B cell (primary cell): Measurements from ENCODE around the gene CACNG8.

- PRO-cap, result no peak
- CAGE, long polyA plus RNA, result no peak
These were observed 34.8 kb upstream of the ZNF766 start for GRCh38 chr19:52234431-52235233.

DNA sequence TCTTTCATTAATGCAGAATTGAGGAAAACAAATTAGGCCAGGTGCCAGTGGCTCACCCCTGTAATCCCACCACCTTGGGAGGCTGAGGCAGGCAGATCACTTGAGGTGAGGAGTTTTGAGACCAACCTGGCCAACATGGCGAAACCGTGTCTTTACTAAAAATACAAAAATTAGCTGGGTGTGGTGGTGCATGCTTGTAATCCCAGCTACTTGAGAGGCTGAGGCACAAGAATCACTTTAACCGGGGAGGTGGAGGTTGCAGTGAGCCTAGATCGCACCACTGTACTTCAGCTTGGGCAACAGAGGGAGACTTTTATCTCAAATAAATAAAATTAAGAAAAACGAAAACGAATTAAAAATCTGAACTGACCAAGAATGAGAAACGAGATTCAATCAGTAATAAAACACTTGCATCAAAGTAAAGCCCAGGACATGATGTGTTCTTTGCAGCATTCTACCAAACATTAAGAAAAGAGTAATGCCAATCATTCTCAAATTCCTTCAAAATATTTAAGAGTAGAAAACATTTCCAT is 33.9 kb upstream of the ZNF766 start:
- PRO-cap, result no peak
- CAGE, long polyA plus RNA, result no peak

GRCh38 chr19:52336466-52336892 is 436 bp downstream of the ZNF610 start:
- PRO-cap, result bidirectional peak, plus-strand start at chr19:52336663, minus-strand start at chr19:52336552
- CAGE, long polyA plus RNA, result no peak

DNA sequence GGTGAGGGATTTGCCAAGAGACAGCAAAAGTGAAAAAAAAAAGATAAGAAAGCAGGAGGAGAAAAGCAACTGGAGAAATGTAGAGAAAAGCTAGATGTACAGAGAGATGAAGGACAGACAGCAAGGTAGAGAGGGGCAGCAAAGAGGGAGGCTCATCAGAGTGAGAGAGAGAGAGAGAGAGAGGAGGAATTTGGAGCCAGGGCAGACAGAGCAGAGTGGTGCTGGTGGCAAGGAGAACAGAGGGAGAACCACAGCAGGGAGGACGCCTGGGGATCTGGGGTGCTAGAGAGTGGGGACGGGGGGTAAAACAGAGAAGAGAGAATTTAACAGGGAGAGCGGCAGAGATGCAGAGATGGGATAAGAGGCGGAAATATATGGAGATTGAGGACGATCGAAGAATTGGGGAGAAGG is 990 bp downstream of the ZNF701 start:
- PRO-cap, result unidirectional peak, plus-strand start at position 394 of the sequence
- CAGE, long polyA plus RNA, result no peak

- PRO-cap, result no peak
- CAGE, long polyA plus RNA, result no peak
These were observed 11.0 kb downstream of the ZNF611 start for GRCh38 chr19:52723535-52724547.

GRCh38 chr19:52725614-52726334 is 9.1 kb downstream of the ZNF611 start:
- PRO-cap, result no peak
- CAGE, long polyA plus RNA, result no peak

GRCh38 chr19:52938752-52939206 is 15.6 kb upstream of the ZNF888 start:
- PRO-cap, result no peak
- CAGE, long polyA plus RNA, result no peak

- PRO-cap, result no peak
- CAGE, long polyA plus RNA, result no peak
These were observed 2.0 kb downstream of the ZNF347 start for GRCh38 chr19:53156895-53157194.

DNA sequence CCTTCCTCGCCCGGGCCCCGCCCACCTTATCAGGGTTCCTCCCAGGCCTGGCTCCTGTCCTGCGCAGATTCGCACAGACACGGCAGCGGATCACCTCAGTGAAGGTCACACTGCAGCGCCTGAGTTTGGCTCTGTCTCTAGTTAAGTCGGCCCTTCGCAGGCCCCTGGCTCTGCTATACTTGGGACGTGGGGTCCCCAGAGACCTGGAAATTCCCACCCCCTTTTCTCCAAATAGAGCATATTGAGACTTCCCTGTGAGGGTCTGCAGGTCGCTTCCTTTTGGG is 7.2 kb upstream of the ZNF525 start:
- PRO-cap, result no peak
- CAGE, long polyA plus RNA, result no peak

DNA sequence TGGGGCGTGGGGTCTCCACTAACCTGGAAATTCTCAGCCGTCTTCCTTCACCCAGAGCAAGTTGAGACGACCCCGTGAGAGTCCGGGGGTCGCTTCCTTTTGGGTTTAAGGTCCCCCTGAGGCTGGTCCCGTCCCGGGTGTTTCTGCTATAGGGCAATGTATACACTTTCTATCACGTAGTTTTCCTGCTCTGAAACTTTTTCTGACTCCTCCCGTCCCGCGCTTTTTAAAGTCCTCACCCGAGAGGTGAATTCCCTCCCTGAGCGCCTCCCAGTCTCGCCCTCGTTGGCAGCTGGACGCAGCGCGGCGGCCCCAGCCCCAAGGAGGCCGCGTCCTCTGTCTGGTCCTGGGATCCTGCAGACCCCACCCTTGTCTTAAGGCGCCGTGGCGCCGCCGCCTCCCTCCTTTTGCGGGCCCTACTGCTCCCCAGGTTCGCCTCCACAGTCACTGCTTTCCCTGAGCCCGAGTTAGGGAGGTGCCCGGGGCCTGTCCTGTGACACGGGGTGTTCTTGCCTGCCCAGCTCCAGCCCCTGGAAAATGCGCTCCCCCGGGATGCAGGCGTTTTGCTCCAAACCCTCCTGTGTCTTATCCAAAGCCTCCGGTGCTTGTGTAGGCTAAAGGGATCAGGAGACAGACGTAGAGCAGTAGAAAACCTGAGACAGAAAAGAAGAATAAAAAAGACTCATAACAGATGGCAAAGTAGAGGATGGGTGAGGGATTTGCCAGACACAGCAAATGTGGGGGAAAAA is 480 bp downstream of the ZNF765 start:
- PRO-cap, result bidirectional peak, plus-strand start outside the sequence, minus-strand start at position 449 of the sequence
- CAGE, long polyA plus RNA, result no peak

GRCh38 chr19:53538510-53538893 is 557 bp downstream of the ZNF331 start:
- PRO-cap, result bidirectional peak, plus-strand start at chr19:53538779, minus-strand start at chr19:53538644
- CAGE, long polyA plus RNA, result no peak

GRCh38 chr19:53539895-53540521 is 2.1 kb downstream of the ZNF331 start:
- PRO-cap, result no peak
- CAGE, long polyA plus RNA, result no peak

DNA sequence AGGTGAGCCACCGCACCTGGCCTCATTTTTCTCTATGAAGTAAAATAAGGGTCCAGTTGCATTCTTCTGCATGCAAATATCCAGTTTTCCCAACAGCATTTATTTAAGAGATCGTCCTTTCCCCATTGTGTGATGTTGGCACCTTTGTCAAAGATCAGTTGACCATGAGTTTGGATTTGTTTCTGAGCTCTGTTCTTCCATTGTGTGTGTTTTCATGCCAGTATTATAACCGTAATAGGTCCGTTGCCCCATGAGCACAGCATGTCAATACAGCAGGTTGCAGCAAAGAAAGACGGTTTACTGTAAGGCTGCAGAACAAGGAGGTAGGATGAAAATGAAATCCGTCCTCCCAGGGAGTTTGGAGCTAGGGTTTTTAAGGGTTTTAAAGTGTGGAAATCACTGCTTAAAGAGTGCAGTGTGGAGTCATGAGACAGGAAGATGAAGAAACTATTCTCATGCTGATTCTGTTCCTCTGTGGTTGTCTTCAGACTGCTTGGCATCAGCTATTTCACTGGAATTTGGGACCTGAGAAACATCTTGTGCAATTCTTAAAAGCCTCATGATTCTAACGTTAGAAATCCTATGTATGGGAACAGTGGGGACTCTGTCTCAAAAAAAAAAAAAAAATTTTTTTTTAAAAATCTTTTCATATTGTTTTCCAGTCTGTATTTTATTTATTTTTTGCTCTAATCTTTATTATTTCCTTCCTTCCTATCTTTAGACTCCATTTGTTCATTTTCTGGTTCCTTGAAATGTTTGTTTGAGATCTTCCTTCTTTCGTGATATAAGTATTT is 11.3 kb downstream of the ZNF331 start:
- PRO-cap, result no peak
- CAGE, long polyA plus RNA, result no peak

GRCh38 chr19:53566479-53566958 is 28.6 kb downstream of the ZNF331 start:
- PRO-cap, result no peak
- CAGE, long polyA plus RNA, result no peak

DNA sequence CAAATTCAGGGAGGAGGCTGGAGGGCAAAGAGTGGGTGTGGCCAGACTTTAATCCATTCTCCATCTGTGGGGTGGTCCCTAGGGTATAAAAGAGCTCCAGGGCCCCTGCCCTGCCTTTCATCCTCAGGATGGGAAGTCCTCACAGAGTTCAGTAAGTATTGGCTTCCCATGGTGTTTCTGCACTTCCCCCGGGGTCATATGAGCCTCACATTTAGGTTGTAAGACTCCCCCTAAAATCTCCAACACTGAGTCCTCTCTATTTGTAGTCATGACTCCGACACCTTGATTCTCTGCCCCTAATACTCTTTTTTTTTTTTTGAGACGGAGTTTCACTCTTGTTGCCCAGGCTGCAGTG is 33.0 kb downstream of the DPRX start:
- PRO-cap, result no peak
- CAGE, long polyA plus RNA, result no peak

DNA sequence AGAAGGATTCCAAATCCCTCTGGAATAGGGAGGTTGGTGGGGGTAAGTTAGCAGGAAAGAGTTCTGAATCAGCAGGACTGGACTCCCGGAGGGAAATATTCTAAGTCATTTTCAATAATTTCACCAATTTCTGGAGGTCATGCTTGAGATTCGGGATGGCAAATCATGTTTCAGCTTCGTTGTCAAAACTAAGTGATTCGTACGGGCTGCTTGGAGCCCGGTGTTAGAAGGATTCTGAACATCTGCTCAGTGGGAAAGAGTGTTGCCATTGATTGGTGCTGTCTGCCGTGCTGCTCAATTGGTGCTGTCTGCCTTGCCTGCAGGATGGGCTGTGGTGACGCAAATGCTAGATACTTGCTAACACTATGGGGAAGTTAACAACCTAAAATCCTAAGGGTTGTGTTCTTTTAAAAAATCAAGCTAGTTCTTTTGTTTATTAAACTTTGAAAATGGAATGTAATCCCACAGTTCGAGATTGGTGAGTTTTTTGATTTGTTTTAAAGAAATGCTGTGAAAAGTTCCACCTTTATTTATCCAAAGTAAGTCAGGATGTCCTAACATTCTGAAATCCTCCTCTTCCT is 17.3 kb upstream of the CACNG8 start:
- PRO-cap, result no peak
- CAGE, long polyA plus RNA, result no peak

DNA sequence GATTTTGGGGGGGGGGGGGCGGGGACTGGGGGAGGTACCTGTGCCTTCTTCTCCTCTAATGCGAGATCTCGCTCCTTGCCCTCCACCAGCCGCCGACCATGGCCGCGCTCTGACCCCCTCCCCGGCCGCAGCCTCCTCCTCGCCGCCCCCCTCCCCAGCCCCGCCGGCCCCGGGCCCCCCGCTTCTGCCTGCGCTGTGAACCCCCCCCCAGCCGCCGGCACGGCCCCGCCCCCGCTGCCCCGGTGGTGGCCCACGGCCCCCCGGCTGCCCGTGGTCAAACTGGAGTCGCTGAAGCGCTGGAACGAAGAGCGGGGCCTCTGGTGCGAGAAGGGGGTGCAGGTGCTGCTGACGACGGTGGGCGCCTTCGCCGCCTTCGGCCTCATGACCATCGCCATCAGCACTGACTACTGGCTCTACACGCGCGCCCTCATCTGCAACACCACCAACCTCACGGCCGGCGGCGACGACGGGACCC is at the start of gene CACNG8:
Gene CACNG8 (plus strand): TSS at position 74 of the 475 bp plus-strand sequence.
- PRO-cap, result no peak
- CAGE, long polyA plus RNA, result no peak

GRCh38 chr19:54152731-54153350 is 6.7 kb downstream of the LENG1 start:
- PRO-cap, result no peak
- CAGE, long polyA plus RNA, result no peak

DNA sequence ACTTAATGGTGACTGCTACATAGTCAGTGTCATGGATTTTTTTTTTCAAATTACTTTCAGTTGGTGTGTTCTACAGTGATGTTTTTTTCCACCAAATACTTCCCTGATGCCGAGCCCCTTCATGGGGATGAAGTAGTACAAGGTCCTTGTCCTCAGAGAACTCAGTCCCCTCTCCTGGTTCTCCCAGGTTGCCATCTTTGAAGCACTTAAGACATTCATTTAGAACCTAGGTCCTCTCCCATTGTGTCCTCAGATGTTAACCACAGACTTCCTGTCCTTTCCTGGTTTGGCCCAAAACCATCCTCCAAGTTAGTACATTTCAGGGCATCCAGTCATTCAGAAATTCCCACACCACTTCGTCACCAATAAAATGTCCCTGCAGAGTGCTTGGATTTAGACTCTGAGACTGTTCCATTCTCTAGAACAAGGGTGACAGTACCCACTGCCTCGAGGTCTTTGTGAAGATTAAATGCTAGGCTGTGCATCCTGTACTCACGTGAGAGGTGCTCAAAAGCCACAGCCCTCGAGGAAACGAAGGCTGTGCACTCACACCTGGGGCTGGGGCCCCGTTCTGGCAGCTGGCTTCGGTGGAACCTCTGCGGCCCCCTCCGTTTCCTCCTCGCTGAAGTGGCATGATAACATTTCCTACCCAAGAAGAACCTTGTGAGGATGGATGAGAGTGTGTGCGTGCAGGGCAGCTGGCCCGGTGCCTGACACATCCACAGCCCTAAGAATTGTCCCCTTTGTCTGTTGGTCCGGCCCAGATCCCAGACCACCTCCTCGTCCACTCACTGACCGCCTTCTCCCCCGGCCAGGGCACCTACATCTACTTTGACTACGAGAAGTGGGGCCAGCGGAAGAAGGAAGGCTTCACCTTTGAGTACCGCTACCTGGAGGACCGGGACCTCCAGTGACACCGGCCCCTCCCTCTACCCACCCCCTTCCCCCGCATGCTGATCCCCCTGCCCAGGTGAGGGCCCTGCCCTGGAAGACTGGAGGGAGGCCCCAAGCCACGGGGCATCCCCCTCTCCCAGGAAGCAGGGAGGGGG is 4.7 kb downstream of the LENG1 start:
- PRO-cap, result no peak
- CAGE, long polyA plus RNA, result no peak

GRCh38 chr19:54190045-54190612 is 749 bp upstream of the MBOAT7 start:
- PRO-cap, result bidirectional peak, plus-strand start at chr19:54190090, minus-strand start at chr19:54190135; bidirectional peak, plus-strand start at chr19:54190293, minus-strand start at chr19:54190433
- CAGE, long polyA plus RNA, result no peak